Fibroblast of villous mesenchyme (primary cell): ENCODE measurements around the genes GRAMD1B, OR6X1, OR6T1, OR10G8 and OR10G7.

- CAGE, long polyA plus RNA = no peak
Measured at GRCh38 chr11:122209824-122210527, 94.0 kb upstream of the BLID start.

- CAGE, long polyA plus RNA = no peak
Measured at GRCh38 chr11:122215342-122215739, 99.3 kb upstream of the BLID start.

DNA sequence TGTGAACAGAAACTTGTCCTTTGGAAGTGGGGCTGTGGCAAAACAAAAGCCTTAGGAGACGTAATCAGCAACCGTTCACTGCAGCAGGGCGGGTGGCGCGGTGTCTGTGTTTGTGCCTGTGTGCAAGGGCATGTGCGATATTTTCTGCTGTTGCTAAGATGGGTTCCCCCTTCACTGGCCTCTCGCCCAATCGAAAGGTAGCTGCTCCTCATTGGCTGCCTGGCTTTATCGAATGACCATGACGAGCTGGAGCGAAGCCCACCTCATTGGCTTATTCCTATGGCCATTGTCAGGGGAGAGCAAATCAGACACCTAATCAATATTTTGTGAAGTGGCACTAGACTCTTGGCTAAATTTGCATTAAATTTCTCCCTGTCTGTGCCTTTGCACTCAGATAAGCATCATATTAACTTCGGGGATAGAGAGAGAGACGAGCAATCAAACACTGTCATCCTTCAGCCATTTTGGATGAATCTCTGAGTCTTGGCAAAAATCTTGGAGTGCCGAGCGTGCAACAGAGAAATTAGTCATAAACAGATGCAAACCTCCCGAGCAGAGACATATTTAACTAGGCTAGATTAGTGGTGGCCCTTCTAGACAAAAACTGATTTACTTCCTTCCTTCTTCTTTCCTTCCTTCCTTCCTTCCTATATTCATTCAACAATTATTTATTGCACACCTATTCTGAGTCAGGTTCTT, 114.2 kb upstream of the BLID start:
- CAGE, long polyA plus RNA = no peak

DNA sequence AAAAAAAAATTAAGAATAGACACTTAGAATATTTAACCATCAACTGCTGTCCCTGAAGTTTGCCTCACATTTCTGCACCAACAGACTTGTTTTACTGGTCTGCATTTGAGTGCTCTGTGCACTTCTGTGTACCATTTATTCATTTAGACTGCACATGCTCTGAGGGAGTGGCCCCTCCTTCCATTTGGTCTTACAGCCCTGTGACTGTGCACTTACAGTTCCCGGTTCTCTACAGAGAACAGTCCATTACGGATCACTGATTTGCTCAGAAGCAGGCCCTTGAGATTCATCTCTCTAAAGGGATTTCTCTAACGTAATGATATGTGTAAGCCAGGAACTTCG, 247.2 kb upstream of the BLID start:
- CAGE, long polyA plus RNA = no peak

GRCh38 chr11:122441176-122442092, 214.1 kb upstream of the UBASH3B start:
- CAGE, long polyA plus RNA = no peak

DNA sequence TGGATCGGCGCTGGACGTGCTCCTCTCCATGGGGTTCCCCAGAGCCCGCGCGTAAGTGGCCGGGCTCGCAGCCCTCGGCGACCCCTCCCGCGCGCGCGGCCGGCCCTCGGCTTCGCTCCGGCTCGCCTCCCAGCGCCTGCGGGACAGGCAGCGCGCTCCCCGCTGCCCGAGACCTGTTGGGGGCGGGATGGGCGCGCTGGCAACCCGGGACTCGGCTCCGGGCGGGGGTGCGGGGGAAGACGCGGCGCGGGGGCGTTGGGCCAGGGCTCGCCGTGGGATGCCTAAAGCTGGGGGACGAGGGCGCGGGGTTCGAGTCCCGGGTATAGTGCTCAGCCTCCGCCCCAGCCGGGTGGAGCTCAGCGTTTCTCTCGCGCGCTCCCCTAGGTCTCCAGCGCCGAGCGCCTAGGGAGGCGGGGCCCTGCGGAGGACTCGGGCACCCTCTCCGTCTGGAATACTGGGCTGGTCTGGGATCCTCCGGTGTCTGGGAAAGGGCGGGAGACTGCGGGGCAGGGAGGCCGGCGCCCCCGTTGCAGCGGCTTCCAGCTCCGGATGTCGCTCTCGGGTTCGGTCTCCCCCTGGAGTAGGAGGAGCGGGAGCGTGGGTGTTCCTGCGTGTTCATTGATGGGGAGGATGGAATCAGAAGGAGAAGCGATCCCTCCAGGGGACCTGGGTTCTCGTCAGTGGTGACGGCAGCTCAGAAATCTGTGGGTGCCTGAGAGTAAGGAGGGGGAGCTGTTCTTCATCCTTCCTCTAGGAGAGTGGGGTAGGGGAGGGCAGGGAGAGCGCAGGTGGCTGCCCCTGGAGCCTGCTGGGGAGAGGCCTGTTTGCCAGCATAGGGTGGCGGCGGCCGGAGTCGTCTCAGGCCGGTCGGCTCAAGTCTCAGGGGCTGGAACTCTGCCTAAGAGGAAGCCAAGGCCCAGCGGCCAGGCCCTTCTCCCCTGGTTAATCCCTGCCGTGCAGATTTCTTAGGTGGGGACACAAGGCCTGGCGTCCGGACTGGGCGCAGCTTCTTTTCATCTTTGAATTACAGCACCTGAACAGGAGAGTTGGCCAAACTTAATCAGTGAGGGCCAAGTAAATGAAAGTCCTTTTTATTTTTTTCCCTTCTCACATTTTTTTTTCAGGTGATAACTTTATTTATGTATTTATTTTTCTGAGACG, 1.0 kb downstream of the UBASH3B start:
- CAGE, long polyA plus RNA = no peak

DNA sequence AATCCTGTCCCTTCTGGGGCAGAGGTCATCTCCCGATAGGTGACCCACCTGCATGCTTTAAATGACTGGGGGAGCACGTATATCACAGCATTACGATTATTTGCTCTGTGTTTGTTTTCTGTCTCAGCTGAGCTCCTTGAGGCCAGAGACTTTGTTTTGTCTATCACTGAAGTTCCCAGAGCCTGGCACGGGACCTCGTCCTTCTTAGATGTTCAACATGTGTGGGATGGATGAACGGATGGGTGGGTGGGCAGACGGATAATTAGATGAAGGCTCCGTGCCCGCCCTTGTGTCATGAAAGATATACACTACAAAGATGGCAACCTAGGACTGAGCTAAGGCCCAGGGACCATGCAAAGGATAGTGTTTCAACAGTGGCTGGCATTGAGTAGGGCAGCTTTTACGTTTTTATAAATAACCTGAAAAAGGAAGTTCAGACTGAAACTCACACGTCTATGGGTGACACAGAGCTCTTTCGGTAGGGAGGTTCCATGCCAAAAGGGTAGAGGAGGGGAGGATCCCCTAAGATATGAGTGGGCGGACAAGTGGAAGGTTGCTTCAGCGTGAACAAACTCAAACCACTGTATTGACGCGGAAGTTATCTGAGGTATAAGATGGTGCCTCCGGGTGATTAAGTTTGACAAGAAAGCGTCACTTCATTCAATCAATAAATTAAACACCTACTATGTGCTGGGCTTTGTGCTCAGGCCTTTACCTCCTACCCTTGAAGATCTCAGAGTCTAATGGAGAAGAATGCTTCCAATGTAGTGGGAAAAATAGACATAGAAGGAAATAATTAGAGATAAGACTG, 90.5 kb downstream of the UBASH3B start:
- CAGE, long polyA plus RNA = no peak

GRCh38 chr11:122773931-122774204, 64.4 kb upstream of the CRTAM start:
- CAGE, long polyA plus RNA = no peak

DNA sequence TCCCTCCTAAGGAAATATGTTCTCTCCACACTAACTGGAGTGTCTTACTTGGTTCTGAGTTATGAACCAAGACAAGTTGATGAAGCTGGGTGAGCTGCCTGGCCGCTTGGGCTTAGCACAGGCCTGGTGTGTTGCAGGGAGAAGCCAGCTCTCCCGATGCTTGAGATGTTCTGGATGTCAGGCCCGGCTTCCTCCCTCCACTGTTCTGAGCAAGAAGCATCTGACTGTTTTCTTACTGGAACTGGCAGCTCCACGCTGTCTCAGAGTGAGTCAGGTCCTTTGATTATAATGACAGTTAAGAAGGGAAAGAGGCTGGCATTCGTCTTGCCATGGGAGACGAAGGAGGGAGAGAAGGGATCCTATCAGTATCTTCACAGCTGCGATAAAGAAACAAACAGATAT, 46.5 kb upstream of the CRTAM start:
- CAGE, long polyA plus RNA = no peak

- CAGE, long polyA plus RNA = no peak
Measured at GRCh38 chr11:123063313-123064373, 1.7 kb upstream of the HSPA8 start.

DNA sequence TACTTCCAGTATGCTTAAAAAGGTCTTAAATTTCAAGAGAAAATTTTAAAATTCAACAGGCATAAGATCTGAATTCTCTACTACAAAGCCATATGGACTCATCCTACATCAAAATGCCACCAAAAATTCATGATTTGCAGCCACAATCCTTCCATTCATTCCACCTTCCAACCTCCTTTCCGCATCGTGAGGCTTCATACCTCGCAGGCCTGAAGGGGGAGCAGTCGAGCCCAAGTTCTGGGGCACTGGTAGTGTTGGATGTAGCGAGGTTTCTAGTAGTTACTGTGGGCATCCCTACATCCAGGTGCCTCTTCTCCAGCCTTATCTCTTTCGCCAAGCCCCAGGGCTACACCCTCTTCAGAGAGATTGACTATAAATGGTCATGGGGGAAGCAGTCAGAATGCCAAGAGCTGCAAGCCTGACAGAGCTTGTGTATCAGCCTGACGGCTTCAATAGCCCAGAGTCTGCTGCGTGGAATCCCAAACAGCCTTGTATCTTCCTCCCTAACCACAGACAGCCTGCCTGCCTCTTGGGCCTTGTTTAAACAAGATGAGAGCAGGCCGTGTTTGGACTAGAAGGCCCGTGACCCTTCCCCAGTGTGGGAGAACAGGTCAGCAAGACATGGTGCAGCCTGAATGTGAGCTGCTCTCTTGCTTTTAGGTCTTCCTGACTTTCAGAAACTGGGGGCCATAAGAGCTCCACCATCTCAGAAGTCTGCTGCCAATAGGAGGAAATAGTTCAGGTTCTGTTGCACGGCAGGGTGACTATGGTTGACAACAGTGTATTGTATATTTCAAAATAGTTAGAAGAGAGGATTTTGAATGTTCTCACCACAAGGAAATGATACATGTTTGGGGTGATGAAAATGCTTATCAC, 28.8 kb downstream of the CLMP start:
- CAGE, long polyA plus RNA = no peak

- CAGE, long polyA plus RNA = no peak
Measured at GRCh38 chr11:123405116-123405899, 24.8 kb upstream of the GRAMD1B start.

DNA sequence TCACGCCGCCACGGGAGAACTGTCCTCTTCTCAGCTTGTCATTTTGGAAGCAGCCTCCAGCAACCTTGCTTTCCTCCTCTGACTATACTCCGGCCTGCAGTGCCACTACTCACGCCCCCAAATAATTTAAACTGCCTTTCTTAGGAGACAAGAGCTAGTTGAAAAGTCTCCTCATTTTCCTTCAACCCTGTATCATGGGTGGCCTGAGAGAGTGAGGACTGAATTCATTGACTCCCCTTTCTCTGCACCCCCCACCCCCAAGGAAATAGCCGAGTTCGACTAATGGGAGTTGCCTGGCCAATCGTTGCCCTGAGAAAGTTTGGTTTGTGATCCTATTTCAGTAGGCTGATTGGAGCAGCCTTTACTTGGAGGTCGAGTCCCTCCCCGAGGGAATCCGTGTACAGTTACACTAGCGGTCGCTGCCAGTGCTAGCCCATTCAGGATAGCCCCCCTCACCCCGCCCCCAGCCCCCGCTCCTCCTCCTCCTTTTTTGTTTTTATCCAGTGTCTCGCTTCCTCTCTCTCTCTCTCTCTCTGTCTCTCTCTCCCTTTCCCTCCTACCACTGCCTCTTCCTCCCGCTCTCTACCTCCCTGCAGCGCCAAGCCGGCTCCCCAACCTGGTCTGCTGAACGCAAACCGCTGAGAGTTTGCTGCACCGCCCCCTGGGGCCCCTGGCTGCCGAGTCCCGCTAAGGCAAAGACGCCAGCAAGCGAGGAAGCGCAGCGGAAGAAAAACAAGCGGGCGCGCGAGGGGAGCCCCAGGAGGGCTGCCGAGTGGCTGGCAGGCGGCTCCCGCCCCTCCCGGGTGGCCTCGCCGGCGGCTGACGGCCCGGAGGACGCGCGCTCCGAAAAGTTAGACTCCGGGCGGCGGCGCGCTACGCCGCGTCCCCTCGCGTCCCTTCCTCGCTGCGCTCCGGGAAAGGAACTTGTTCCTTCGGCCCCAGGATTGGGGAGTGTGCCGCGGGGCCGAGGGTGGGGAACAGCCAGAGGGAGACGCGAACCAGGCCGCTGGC, at the start of gene GRAMD1B:
TSS of gene GRAMD1B (plus strand) at position 524 of the 1,011 bp plus-strand sequence.
- CAGE, long polyA plus RNA = no peak

- CAGE, long polyA plus RNA = no peak
Measured at GRCh38 chr11:123472271-123473004, 42.4 kb downstream of the GRAMD1B start.

- CAGE, long polyA plus RNA = no peak
Measured at GRCh38 chr11:123525464-123526096, 95.5 kb downstream of the GRAMD1B start.

GRCh38 chr11:123655397-123655691, 920 bp upstream of the SCN3B start:
- CAGE, long polyA plus RNA = no peak

- CAGE, long polyA plus RNA = no peak
Measured at GRCh38 chr11:123754337-123754789, at the start of gene OR6X1. OR6X1 (minus strand) TSS chr11:123754518.

DNA sequence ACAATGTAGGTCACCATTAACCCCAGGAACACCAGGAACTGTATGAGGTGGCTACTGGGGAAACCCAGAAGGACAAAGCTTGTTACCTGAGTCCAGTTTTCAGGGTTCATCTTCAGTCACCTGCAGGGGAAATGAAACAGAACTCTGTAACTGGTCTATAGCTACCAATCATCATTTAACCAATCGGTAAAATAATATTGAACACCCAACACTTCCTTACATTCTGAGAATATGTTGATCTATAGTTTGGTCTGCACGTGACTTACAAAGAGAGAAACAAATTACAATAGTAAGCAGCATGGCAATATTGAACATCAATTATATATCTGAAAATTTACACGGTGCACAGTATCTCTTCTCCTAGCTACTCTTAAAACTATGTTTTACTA, at the start of gene OR6T1:
TSS of gene OR6T1 (minus strand) at position 110 of the 389 bp plus-strand sequence.
- CAGE, long polyA plus RNA = no peak

GRCh38 chr11:124026495-124026892, at the start of gene OR10G8:
OR10G8 (plus strand) TSS chr11:124026798.
- CAGE, long polyA plus RNA = no peak

DNA sequence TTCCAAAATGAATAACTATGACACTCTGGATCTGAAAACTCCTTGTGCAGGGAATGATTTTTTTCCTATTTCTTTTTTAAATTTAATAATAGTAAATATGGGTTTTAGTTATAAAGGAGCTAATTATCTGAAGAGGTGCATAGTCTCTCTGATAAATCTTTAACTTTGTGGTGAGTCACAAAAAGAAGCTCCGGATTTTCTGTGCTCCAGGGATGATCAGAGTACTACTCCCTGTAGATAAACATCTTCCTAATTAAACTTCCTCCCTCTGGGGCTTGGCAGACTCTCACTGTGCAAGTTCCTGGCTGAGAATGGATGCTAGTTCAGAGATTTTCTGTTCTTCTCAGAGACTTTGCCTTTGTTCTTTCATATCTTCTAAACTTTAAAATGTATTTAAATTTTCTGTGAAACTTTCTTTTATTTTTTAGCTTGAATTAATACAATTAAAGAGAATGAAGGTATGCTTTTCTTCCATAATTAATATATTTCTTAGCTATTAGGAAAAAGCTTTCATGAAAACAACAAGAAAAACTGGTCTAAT, at the start of gene OR10G7:
TSS of gene OR10G7 (minus strand) at position 129 of the 541 bp plus-strand sequence.
- CAGE, long polyA plus RNA = no peak